GM12891 (cell line): ENCODE measurements around a stretch of chr20.

GRCh38 chr20:56409294-56410087, 2.6 kb upstream of the CASS4 start:
- RRBS, result no CpG with 5 or more reads among the region's 7 CpGs

GRCh38 chr20:56461253-56461862, 7.1 kb upstream of the RTF2 start:
- RRBS, result no CpG with 5 or more reads among the region's 4 CpGs

DNA sequence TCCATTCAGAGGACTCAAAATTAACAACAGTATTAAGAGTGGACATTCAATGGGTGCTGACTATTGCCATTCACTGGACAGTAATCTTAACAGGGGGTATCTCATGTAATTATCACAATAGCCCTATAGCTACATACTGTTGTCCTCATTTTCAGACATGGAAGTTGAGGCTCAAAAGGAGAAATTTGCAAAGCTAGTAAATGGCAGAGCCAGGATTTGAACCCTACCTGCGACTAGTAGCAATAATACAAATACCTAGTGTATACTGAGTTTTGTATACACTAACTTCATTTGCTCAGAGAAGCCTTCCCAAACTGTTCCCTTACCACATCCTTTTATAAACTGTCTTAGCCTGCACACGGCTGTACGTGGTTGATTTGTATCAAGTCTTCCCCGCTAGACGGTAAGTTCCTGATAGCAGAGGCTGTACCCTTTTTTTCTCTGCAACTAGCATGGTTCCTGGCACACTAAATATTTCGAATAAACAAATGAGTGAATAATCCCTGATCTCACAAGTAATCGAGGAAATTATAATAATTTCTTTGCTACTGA, 536 bp downstream of the RTF2 start:
- RRBS, result no CpG with 5 or more reads among the region's 7 CpGs

DNA sequence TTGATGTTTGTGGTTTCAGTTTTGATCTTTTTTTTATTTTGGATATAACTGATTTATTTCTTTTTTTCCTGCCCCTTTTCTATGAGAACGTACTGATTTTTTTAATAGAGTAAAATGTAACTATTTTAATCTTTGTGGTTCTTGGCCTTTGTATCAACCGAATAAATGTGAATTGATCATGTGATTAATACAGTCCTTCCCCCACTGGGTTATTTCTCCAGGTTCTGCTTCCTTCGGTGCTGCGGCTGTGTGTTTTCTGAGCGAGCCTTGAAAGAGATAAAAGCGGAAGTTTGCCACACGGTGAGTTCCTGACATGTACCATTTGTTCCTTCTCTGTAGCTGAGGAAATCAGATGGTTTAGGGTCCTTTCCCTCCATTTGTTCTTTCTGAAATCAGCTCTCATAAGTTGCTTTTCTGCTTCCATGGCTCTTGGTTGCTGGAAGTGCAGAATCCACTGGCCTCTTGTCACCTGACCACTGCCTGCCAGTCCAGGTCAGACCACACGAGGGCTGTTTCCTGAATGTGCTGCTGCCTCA, 15.5 kb downstream of the RTF2 start:
- RRBS, result no CpG with 5 or more reads among the region's 8 CpGs

GRCh38 chr20:56558868-56559423, 25.9 kb downstream of the FAM209B start:
- RRBS, result no CpG with 5 or more reads among the region's 7 CpGs

GRCh38 chr20:56721868-56722659, 93.0 kb downstream of the TFAP2C start:
- RRBS, result no CpG with 5 or more reads among the region's 19 CpGs

- RRBS, result no CpG with 5 or more reads among the region's 7 CpGs
These were observed 159.1 kb downstream of the TFAP2C start for GRCh38 chr20:56788145-56788638.

DNA sequence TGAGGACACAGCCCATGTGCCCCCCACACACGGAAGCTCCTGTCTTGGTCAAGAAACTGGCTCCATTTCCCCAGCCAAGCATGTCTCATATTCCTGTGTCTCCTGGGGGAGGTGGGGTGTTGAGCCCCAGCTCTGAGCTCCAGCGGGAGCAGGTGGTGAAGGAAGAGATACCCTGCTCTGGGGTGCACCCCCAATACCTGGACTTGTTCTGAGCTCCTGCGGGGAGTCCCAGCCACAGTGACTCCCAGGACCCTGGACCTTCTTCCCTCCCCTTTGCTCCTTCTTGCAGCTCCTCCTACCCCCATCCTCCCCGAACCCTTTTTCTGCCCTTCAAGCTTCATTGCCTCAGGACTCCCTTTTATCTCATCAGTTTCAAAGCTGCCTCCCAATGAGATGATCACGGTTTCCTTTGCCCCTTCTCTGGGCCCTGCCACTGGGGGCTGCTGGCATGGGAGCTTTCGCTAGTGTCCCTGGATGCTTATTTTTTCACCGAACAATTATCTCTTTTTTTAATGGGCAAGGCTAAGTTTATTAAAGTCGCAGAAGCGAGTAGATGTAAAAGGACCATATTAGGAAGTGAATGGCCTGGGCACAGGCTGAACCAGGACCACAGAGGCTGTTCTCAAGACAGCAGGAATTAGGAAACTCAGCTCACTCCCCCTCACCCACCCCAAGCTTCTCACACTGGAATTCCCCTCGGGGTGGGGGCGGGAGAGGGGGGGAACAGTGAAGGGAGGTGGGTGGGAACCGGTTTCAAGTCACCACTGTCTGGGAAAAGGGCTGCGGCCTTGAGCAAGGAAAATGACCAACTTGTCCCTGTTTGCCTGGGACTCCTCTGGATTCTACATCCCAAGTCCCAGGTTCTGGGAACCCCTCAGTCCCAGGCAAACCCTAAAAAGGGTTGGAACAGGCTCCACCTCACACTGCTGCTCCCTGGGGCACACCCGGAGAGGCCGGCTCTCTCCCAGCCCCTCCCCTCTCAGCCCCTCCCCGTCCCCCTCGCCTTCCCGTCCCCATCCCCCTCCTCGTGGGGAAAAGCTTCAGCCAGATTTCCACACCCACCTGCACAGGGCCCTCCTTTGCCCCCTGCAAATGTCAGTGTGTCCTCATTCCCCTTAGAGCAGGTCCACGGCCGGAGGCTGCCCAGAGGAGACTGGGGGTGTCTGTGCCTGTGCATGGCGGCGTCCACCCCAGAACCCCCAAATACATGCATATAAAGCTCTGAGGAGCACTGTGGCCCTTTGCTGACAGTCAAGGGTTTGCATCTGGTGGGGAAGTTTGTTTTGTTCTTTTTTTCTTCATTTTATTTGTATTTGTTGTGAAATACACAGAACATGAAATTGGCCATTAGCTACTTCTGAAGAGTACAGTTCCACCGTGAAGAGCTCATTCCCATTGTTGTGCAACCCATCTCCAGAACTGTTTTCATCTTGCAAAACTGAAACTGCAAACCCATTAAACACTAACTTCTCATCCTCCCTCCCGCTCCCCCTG, 230.7 kb downstream of the TFAP2C start:
- RRBS, result no CpG with 5 or more reads among the region's 25 CpGs

DNA sequence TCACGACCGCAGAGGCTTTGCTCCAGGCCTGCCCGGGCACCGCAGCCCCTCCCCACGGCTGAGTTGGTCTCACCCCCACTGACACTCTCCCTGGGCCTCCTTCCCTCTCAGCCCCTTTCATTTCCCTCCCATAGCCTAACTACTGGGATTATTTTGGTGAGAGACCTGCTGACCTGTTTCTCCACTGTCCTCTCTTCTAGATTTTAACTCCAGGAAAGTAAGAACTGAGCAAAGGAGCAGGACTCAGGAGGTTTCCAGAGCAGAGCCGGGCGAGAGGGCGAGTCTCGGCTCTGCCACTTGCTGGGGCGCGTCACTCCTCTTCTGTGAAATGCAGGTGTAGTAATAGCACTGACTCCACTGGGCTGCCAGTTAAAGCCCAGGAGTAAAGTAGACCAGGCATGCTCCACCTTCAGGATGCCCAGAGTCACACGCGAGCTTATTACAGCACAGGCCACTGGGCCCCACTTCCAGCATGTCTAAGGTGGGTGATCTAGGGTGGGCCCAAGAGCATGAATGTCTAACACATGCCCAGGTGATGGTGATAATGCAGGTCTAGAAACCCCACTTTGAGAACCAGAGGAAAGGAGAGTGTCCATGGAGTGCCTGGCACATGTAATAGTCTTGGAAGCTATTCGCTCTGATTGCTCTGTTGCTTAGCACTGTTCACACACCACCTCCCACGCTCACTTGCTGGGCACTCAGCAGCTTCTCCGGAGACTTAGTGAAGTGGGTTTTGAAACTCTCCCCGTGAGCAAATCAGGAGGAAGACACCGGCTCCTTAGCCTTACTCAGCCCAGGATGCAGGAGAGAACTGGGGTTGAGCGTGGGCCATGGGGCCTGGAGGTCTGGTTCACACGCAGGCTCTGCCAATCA, 22.5 kb downstream of the BMP7 start:
- RRBS, result no CpG with 5 or more reads among the region's 20 CpGs

GRCh38 chr20:57260557-57261472, 5.6 kb downstream of the BMP7 start:
- RRBS, result no CpG with 5 or more reads among the region's 24 CpGs

DNA sequence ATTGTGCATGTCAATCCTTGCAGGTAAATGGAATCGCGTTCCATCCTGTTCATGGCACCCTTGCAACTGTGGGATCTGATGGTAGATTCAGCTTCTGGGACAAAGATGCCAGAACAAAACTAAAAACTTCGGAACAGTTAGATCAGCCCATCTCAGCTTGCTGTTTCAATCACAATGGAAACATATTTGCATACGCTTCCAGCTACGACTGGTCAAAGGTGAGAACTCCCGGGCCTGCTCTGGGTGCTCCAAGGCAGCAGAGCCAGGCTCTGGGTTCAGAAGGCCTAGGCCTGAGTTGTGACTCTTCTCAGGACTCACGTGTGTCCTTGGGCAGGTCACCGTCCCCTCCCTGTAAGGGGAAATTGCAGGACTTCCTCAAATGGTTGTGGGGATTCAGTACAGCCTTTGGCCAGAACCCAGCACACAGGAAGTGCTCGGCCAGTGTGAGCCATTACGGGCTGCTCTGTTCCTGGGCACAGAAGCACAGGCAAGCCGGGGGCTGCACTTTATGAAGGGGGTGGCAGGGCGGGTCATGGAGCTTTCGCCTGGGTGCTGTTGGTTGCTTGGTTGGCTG, 16.5 kb upstream of the RBM38 start:
- RRBS, result no CpG with 5 or more reads among the region's 13 CpGs

- RRBS, result no CpG with 5 or more reads among the region's 5 CpGs
These were observed 15.6 kb upstream of the RBM38 start for GRCh38 chr20:57375647-57375951.

GRCh38 chr20:57425124-57426132, 34.2 kb downstream of the RBM38 start:
- RRBS, result no CpG with 5 or more reads among the region's 20 CpGs

DNA sequence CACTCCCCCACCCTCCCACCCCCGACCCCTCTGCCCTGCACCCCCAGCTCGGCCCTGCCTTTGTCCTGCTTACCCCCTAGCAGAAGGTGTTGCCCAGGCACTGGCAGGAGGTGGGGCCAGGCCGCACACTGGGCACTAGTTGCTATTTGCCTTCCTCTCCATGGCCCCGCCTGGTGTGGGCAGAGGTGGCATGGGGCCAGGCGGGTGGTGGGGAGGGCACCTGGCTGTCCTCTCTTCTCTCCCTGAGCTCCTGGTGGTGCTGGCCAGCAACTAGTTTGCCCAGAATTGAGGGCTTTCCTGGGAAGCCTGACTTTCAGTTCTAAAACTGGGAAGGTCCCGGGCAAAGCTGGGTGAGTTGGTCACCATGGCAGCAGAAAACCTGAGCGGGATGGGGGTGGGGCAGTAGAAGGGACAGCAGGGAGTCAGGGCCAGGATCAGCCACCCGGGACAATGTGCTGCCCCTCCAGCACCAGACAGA, 48.2 kb downstream of the RBM38 start:
- RRBS, result no CpG with 5 or more reads among the region's 8 CpGs

GRCh38 chr20:57442482-57443477, 51.6 kb downstream of the RBM38 start:
- RRBS, result 73% methylated on average over 5 of the region's 24 CpGs

DNA sequence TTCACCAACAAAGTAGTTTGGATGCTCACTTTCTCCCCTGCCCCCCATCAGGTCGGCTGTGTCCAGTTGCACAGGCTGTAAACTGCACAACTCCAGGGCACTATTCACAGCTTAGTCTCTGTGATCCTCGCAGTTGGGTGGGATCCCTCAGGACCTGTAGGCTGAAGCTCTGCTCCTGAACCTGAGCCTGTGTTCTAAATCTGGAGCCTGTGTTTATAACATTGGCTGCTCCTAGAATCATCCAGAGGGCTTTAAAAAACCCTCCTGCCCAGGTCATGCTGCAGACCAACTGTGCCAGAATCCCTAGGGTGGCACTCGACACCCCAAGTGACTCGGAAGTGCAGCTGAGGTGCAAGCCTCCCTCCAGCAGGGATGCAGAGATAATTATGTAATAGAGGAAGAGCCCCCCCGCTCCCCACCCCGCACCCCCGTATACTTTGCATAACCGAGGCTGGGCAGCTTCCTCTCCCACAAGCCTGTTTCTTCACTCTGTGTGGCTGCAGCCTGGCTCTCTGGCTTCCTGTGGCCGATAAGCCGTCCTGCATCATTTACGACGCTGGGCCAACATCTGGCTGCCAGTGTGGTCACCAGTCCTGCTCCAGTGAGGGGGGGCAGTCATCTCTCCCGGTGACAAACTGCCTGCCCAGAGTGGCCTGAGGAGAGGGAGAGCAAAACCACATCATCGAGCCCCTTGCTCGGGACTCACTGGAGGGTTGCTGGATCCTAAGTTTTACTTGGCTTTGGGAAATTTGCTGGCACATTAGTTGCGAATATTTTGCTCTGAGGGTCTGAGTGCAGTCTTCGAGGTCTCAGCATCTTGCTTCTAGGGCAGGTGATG, 59.1 kb downstream of the RBM38 start:
- RRBS, result no CpG with 5 or more reads among the region's 17 CpGs

- RRBS, result no CpG with 5 or more reads among the region's 17 CpGs
These were observed 41.8 kb downstream of the CTCFL start for GRCh38 chr20:57482987-57483602.

- RRBS, result no CpG with 5 or more reads among the region's 13 CpGs
These were observed 1.2 kb downstream of the CTCFL start for GRCh38 chr20:57523732-57524235.

DNA sequence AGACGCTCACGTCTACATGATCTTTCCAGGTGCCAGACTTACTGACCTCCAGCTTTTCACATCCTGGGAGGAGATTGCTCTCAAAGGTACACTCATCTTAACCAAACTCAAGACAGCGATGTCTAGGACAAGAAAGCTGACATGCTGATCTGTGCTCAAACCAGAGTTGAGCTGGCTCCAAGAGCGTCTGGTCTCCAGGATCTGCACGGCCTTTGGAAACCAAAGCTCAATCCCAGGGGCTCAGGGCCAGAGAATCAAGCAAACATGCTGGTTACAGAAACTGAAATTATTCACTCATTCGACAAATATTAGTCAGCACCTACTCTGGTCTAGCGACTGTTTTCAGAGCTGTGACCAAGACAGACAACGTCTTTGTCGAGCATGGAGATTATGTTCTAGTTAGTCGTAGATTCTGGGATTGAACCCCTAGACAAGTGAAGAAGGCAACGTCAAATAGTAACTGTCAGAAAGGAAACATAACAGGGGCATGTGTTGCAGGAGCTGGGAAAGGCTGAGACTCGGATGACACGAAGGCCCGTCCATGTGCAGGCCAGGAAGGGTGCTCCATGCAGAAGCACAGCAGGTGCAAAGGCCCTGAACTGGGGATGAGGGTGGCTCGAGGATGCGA, 12.7 kb upstream of the PCK1 start:
- RRBS, result no CpG with 5 or more reads among the region's 16 CpGs

DNA sequence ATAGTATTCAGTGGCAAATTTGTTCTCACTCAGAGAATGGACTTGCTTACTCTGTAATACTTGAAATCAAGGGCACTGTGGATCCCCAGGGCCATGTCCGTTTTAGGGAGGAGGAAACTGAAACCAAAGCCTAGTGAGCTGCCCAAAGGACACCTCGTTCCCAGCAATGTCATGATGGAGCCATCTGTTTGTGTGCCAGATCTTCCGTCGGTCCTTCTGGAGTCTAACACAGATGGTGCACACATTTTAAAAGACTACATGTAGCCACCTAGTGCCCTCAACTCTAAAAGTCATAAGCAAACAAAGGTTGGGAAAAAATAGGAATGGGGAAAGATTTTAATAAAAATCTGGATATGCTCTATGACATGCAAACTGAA, 7.3 kb upstream of the PCK1 start:
- RRBS, result no CpG with 5 or more reads among the region's 4 CpGs